Neutrophil (primary cell): ENCODE results near the gene DNMT3A.

GRCh38 chr2:24491805-24492205, 751 bp downstream of the NCOA1 start:
- PRO-cap = bidirectional peak, plus-strand start at chr2:24491908, minus-strand start at chr2:24491743

GRCh38 chr2:24540686-24541161, 49.7 kb downstream of the NCOA1 start:
- PRO-cap = no peak

GRCh38 chr2:24769280-24770021, 23.7 kb downstream of the PTRHD1 start:
- PRO-cap = no peak

DNA sequence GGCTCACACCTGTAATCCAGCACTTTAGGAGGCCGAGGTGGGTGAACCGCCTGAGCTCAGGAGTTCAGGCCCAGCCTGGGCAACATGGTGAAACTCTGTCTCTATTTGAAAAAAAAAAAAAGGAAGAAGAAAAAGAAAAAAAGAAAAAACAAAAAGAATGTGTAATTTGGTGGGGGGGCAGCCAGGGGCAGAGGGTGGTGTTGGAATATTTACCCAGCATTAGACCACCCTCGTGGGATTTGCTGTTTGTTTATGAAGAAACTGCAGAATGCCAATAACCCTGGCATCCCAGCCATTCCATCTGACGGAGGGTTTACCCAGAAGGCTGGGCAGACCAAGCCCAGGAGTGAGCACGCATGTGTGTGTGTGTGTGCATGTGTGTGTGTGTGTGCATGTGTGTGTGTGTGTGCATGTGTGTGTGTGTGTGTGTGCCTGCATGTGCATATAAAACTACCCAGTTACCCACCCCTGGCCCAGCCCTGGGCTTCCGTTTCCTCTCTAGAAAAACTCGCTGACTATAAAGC, 7.8 kb downstream of the ADCY3 start:
- PRO-cap = no peak

DNA sequence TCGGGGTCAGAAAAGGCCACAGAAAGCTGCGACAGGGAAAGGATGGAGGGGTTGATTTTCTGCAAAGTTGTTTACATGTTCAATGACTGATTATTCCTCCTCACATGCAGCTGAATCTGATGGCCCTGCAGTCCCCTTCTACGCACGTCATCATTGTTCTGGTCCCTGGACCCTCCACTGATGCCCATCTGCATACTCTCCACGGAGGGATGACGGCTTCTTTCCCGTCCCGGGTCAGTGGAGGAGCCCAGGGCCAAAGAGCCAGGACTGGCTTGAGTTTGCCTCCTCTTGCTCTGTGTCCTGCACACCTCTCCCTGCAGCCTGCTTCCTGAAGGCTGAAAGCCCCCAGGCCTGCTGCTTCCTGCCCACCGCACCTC, 7.2 kb downstream of the ADCY3 start:
- PRO-cap = no peak

GRCh38 chr2:24980667-24980992, 8.9 kb upstream of the DNAJC27 start:
- PRO-cap = no peak

DNA sequence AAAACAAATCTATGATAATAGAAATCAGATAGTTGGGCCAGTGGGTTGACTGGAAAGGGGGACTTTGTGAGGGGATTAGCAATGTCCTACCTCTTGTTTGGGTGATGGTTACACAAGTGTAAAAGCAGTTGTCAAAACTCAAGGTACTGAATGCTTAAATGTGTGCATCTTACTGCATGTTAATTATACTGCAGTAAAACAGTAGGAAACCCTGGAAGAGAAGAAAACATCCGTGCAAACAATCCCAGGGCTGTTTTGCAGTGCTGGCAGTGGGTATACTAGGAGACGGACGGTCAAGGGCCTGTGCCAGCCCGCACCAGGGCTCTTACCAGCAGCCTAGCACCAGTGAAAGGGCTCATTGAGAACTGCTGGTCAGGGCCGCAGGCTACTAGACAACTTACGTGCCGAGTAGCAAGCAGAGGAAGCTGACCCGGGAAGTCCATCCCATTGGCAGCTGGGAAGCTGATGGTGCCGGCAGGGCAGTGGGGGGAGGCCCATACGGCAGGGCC, 20.4 kb downstream of the EFR3B start:
- PRO-cap = no peak

DNA sequence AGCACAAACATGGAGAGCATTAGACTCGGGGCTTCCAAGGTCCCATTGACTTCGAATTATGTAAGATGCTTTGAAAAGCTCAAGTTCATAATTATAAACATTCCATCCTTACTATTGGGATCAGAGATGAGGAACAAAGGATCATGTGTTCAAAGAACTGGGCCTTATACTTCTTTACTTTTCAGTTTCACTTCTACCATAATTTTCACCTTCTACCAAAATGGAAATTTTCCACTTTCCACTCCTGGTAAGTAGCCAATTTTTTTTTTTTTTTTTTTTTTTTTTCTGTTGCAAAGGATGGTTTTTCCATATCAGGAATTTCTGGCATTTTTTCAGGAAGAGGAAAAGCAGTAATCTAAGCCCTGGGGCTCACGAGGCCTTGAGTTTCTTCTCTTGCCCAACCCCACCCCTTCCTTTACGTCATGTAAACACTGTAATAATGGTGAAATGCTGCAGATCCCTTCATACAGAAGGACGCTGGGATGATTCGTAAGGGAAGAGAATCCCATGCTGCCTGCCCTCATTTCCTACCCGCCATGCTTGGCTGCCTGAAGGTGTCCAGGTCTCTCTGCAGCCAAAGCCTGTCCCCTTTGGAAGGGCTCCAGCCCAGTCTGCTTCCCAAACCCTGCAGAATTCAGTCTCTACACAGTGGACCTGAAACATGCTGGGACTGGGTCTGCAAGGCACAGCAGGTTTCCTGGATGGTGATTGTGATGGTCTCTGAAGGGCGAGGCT, 56.9 kb downstream of the EFR3B start:
- PRO-cap = no peak

GRCh38 chr2:25176335-25176753, 8.0 kb upstream of the POMC start:
- PRO-cap = no peak

- PRO-cap = no peak
Observed at GRCh38 chr2:25243834-25244665, 75.7 kb upstream of the POMC start.

DNA sequence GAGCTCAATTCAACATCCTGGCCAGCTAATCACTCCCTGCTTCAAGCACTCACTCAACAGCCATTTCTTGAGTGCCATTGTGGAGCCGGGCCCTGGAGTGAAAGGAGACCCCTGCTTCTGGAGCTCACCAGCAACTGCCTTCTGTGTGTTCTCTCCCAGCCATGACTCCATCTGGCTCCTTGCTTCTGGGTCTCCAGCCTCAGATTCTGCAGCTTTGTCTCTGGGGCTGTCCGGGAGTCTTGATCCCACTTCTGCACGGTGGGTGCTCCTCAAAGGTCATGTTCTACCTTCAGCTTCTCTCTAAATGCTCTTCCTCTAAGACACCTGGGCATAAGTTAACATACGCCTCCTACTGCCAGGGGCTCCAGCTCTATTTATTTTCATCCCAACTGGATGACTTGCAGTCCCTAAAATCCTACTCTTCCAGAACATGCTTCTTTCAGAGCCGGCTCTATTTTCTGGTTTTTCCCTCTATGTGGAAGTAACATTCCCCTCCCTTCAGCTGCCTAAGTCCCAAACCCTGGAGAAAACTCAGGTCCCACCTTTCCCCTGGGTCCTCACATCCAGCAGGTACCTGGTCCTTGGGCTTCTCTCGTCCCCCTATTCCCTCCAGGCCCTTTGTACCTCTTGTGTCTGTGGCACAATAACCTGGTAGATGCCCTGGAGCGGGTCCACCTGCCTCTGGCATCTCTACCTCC, 14.2 kb downstream of the DNMT3A start:
- PRO-cap = no peak

DNA sequence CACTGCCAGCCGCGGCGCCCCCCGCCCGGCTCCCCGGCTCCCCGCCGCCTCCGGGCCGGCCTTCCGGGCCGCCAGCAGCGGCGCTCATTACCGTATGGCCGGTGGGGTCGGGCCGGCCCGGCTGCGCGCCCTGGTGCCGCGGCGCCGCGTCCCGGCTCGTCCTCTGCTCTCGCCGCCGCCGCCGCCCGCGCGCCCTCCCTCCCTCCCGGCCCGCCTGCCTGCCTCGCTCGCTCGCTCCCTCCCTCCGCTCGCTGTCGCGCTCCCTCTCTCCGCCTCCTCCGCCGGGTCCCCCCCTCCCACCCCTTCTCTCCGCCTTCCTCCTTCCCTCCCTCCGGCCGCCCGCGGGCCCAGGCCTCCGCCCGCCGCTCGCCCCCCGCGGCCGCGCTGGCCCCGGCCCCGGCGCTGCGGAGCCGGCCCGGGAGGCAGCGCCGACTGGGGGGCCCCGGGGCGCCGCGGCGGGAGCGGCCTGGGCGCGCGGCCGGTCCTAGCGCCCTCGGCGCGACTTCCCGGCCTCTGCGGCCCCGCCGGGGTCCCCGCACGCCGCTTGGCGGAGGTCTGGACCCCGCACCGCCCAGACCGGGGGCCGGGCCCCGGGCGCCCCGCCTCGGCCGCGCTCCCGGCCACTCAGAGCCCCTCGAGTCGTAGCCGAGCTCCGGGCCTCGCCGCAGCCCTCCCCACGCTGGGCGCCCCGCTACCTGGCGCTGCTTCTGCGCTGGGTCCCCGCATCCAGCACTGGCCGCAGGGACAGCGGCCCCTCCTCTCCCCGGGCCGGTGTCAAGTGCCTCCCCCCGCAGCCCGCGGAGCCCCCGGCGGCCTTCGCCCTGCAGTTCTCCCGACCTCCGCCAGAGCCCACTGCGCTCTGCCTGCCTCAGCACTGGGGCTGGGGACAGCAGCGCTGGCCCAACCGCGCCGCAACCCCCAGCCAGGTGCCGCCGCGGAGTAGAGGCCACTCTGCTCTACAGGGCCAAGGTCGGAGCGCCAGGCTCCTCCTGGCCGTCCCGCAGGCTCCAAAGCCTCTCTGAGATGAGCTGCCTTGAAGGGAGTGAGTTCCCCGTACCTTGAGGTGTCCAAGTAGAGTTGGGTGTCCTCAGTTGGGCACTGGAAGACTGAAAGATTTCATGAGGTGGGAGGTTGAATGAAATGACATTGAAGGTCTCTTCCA, at the start of gene DNMT3A:
DNMT3A (minus strand) TSS at position 191 of the 1,162 bp plus-strand sequence.
- PRO-cap = no peak

DNA sequence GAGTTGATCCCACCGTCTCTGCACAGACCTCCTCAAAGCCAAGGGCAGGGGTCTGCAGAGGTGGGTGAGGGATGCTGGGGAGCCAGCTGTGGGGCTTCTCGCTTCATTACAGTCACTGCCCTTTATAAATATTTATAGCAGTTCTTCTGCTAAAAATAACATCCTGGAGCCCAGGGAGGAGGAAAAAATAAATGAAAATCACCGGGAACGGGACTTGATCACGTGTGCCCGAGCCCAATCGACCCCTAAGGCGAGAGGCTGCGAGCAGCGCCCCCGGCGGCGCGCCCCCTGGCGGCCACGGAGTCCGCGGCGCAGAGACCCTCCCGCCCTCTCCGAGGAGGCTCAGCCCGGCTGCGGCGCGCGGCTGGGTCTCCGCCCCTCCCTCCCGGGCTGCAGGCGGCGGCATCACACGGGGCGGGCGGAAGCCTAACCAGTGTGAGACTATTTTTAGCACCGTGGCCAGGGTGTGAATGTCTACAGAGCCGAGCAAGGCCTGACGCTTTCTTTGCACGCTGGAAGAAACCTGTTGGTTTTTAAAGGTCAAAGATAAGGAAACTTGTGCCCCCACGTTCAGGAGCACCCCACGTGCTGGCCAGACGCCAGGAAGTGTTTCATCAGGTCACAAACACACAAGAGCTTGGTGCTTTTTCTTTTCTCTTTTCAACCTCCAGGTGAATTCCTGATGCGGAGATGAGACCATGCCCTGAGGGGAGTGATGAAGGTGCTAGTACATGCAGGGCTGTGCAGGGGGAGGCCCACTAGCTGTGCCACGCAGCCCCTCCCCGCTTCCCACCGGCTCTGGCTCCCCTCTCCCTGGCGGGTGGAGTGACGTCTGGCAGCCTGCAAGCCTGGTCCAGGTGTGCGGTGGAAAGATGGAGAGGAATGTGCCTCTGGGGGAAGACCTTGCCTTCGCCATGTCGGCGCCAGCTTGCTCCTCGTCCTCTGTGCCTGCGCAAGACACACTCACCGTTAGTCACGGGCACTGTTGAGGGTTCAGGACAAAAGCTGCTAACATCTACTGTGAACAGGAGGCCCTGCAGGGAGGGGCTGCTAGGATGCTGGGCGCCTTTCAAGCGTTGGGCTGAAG, 35.2 kb upstream of the DNMT3A start:
- PRO-cap = no peak

- PRO-cap = no peak
Observed at GRCh38 chr2:25417731-25418284, 76.1 kb upstream of the DNMT3A start.

GRCh38 chr2:25419906-25420151, 78.1 kb upstream of the DNMT3A start:
- PRO-cap = no peak

DNA sequence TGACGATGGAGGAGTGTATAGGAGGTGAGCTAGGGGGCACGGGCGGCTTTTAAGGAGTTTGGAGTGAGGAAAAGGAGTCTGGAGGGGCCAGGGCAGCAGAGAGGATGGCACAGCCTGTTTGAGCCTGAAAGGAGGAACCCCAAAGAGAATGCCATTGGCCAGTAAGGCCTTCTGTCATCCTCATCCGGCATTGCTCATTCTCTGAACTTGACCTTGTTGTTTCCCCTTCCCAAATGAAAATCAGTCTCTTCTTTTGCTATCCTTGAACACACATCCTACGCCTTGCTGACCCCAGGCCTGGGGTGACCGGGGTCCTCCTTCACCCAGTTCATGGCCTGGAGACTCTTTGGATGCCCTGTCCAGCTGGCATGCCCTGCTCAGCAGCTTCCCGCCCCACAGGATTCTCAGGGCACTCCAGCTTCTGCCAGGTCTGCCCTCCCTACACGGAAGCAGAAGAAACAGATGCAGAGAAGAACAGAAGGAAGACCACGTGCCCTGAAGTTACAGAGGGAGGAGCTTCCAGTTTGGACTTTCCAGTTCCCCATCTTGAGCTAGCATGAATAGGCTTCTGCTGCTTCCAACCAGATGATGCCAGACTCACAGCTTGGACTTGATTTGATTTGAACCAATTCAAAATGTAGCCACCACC, 20.5 kb upstream of the KIF3C start:
- PRO-cap = no peak

GRCh38 chr2:26012404-26013219, 21.3 kb upstream of the RAB10 start:
- PRO-cap = no peak

DNA sequence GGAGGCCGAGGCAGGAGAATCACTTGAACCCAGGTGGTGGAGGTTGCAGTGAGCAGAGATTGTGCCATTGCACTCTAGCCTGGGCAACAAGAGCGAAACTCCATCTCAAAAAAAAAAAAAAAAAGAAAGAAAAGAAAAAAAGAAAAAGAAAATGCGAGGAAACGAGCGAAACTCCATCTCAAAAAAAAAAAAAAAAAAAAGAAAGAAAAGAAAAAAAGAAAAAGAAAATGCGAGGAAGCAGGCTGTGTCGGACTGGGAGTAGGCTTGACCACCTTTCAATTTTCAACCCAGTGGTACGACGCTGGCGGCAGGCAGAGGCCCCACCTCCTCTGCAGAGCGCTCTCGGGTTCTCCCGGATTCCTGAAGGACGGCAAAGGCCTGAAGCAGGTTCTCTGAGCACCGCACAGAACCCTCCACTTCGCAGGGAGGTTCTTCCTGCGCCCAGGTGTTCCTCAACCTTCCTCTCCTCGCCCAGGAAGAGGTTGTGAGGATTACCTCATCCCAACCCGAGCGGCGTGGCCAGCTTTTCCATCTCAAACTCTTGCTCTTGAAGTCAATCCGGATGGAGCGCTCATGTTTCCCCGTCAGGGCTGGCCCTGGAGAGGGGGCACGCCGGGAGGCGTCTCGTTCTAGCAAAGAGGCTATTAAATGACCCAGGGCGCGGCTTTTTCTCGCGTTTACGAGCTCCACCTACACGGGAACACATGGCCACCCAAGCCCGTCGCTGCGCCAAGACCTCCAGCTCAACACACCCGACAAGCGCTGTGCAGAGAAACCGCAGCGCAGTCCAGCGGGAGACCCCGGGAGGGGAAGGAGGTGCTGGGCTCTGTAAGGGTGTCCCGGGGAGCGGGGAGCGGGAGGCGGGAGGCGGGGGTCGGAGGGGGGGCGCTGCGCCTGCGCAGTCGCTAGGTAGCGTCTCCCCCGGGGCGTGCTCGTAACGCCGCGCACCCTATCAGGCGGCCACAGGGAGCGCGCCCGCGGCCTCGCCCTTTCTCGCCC, 659 bp upstream of the RAB10 start:
- PRO-cap = no peak

DNA sequence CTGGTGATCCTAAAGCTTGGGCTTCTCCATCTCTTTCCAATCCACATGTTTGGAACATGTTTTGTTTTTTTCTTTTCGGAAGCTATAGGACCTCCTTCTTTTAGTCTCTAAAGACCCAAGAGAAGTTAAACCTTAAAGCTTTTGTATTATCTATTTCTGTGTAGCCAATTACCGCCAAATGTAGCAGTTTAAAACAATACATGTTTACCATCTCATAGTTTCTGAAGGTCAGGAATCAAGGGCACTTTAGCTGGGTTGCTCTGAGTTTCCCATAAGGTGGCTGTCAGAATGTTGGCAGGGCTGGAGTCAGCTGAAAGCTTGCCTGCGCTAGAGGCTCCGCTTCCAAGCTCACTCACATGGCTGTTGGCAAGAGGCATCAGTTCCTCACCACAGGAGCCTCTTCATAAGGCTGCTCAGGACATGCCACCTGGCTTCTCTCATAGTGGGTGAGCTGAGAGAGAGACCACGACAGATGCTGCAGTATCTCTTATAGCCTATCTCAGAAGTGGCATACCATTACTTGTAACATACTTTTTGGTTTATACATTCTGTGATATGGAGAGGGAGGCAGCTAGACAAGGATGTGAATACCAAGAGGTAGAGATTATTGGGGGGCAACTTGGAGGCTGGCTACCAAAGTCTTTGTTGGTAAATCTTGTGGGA, 7.1 kb downstream of the HADHB start:
- PRO-cap = no peak

- PRO-cap = no peak
Observed at GRCh38 chr2:26389933-26390169, 11.9 kb upstream of the DRC1 start.